Left lung (tissue), 1 donor: ENCODE data around the genes SLC17A9 and FNDC11.

DNA sequence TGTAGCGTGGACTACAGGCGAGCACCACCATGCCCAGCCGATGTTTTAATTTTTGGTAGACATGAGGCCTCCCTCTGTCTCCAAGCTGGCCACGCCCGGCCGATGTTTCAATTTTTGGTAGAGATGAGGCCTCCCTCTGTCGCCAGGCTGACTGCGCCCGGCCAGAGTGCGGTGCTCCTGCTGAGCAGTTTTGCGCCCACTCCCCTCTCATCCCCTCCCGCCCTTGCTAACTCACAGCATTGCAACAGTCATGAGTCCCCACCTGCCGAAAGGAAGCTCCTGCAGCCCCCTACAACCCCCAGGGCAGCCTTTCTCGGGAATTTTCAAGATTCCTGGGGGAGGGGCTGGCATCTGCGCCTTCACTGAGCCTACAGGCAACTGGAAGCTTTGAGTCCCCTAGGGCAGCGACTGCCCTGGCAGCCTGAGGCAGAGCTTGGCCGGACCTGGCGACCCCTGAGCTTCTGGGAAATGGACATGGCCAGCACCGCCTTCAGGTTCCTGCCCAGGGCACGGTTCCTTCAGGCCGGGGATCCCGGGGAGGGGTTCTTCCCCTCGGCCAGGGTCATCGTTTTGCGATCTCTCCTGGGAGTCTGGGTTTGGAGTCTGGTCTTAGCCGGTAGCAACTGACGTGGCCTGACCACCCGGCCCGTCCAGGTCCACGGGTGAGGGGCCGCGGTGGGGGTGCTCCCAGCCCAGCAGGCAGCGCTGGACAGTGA is 868 bp upstream of the COL9A3 start:
- PRO-cap: no peak

- PRO-cap: no peak
Observed at GRCh38 chr20:62860260-62860930, 1.2 kb downstream of the TCFL5 start.

DNA sequence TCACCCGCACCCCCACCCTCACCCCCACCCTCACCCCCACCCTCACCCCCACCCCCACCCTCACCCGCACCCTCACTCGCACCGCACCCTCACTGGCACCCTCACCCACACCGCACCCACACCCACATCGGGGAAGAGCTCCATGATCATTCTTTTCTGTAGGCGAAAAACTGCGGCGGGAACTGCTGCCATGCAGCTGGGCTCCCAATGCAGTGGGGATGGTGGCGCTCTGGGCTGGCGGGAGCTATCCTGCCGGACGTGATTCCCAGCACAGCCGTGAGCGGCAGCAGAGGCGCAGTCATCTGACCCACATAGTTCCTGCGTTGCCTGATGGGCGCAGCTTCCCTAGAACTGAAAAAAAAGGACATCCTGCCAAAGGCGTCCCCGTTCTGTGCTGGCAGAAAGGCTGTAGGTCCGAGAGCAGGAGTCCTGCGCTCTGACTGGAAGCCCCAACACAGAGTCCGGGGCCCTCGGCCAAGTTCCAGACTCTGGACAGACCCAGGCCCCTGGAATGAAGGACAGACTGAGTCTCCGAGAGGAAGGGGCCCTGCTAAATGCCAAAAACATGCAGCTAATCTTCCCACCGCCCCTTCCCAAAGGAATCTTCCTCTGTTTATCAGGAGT is 13.9 kb upstream of the TCFL5 start:
- PRO-cap: bidirectional peak, plus-strand start at position 402 of the sequence, minus-strand start at position 304 of the sequence

GRCh38 chr20:62884025-62884299 is 22.3 kb upstream of the TCFL5 start:
- PRO-cap: no peak

GRCh38 chr20:62905810-62906634 is 20.3 kb downstream of the DIDO1 start:
- PRO-cap: no peak

DNA sequence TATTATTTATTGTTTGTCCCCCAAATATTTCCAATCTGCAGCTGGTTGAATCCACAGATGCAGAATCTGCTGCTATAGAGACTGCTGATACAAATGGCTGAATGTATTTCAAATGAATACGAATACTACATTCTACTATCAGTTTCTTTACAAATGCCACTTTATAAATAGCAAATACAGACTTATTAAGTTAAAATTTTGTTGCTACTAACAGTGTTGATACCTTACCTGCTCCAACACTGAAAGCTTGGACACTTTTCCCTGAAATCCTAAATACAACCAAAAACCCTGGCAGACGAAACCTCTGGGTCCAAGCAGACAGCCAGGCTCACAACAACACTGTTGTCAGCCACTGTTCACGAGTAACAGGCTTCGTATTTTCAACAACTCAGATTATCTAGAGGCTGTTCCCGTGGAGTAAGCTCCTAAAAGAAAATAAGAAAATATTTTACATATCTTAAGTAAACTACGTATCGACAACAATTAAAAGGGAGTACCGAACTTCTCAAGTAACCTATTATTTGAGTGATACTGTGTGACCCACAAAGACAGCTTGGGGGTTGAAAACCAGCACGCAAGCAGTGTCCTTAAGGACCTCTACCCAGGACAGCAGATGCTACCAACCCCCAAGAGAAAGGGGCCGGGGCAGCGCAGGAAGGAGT is 12.2 kb downstream of the DIDO1 start:
- PRO-cap: no peak

DNA sequence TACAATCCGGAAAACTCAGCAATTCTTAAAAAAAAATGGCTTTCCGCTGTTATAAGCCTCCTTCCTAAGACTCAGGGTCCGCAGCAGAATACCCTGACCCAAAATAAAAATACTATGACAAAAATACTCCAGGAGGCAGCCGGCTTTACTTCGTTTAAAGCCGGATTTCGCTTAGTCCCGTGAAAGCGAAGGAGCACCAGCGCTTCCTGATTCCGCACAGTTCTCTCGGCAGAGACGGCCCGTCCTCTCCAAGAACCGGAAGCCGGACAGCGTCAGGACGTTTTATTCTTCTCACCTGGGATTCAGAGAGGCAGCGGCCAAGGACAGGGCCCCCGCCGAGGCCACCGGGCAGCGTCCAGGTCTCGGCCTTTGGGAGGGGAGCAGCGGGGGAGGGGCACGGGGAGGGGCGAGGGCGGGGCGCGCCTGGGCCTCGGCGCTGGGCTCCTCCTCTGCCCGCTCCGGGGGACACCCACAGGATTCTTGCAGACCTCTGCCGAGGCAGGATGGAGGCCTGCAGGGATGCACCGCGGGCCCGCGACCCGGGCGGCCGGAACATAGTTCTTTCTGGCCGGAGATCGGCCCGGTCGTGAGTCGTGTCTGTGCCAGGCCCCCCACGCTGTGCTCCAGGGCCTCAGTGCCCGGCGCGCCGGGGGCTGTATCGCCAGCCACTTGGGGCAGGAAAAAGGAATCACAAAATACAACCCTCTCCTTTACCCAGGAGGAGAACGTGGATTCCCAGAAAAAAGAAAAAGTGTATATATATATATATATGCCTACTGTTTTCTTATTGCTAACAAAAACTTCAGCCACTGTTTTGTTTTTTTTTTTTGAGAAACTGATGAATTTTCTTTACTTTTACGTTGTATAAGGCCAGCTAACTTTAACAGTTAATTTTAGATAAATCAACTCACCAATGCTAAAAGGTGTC is 2.9 kb upstream of the DIDO1 start:
- PRO-cap: bidirectional peak, plus-strand start at position 493 of the sequence, minus-strand start at position 371 of the sequence

- PRO-cap: no peak
Observed at GRCh38 chr20:62946729-62946951, 5.9 kb upstream of the SLC17A9 start.

DNA sequence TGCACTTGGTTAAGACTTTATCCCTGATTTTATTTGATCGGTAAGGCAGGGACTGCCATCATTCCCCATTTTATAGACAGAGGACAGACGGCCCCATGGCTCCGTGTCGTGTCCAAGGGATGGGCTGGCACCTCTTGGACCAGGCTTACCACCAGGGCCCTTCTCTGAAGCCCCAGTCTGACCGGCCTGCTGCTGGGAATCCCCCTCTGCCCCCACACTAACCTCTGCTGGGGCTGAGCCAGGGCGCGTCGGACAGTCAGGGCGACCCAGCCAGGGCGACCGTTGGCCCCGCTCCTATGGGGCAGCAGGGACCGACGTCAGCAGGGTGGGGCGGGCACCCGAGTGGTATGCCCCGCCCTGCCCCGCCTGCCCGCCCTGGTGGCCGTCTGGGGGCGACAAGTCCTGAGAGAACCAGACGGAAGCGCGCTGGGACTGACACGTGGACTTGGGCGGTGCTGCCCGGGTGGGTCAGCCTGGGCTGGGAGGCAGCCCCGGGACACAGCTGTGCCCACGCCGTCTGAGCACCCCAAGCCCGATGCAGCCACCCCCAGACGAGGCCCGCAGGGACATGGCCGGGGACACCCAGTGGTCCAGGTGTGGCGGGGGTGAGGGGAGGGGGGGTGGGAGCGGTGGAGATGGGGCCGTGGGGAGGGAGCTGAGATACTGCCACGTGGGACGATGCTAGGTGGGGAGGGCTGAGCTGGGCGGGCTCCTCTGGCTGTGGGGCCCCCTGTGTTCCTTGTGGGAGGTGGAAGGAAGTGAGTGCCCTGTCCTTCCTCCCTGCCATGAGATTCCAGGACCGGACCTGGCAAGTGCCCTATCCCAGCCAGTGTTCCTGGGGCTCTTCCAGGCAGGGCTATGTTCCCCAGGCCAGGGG is at the start of gene SLC17A9:
TSS of gene SLC17A9 (plus strand) at position 414 of the 877 bp plus-strand sequence.
- PRO-cap: bidirectional peak, plus-strand start at position 471 of the sequence, minus-strand start at position 284 of the sequence

DNA sequence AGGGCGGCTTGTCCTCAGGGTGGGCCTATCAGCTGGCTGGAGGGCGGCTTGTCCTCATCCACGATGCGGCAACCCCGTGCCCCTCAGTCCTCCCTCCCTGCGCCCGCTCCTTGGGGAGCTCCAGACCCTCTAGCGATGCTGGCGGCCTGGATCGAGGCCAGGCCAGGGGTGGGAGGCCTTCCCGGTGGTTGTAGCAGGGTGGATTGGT is 8.7 kb downstream of the SLC17A9 start:
- PRO-cap: no peak

DNA sequence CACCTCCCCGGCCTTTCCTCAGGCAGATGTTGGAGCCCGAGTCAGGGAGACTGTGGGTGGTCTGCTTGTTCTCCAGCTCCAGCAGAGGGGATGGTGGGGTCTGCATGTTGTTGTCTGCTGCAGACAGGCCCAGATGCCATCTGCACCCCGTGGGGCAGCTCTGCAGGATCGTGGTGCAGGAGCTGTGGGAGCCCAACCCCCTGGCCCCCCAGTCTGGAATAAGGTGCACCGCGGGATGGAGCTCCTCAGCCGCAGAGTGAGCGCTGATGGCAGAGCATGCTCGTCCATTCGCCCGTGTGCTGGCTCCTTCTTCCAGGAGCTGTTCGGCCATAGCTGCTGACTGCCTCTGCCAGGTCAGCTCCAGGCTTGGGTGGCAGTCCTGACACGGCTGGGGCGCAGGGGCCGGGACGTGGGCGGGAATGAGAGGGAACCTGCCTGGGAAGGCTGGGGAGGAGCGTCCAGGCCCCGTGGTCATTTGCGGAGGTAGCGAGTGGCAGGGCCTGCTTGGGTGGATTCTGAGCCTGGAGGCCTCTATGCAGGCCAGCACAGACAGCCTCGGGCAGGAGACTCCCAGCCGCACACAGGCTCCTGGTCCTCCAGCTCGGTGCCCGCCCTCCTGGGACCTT is 18.1 kb downstream of the SLC17A9 start:
- PRO-cap: no peak

GRCh38 chr20:63071815-63072130 is 65.0 kb upstream of the BHLHE23 start:
- PRO-cap: no peak

- PRO-cap: no peak
Observed at GRCh38 chr20:63151530-63152316, 64.2 kb downstream of the YTHDF1 start.

GRCh38 chr20:63230529-63231314 is 5.0 kb upstream of the BIRC7 start:
- PRO-cap: no peak

DNA sequence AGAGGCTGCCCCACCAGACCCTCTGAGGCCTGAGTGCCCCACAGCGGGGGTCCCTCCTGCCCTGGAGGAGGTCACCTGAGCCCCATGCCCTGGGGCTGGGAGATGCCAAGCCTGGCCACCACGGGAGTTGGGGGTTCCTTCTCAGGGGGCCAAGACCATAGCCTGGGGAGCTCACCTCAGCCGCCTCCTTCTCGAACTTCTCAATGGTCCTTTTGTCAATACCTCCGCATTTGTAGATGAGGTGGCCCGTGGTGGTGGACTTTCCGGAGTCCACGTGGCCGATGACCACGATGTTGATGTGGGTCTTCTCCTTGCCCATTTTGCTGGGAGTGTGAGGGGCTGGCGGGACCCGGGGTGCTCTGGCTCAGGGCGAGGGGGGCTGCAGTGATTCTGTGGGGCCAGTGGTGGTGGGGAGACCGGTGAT is 1.4 kb downstream of the EEF1A2 start:
- PRO-cap: no peak

GRCh38 chr20:63500849-63501331 is 2.0 kb upstream of the EEF1A2 start:
- PRO-cap: no peak

DNA sequence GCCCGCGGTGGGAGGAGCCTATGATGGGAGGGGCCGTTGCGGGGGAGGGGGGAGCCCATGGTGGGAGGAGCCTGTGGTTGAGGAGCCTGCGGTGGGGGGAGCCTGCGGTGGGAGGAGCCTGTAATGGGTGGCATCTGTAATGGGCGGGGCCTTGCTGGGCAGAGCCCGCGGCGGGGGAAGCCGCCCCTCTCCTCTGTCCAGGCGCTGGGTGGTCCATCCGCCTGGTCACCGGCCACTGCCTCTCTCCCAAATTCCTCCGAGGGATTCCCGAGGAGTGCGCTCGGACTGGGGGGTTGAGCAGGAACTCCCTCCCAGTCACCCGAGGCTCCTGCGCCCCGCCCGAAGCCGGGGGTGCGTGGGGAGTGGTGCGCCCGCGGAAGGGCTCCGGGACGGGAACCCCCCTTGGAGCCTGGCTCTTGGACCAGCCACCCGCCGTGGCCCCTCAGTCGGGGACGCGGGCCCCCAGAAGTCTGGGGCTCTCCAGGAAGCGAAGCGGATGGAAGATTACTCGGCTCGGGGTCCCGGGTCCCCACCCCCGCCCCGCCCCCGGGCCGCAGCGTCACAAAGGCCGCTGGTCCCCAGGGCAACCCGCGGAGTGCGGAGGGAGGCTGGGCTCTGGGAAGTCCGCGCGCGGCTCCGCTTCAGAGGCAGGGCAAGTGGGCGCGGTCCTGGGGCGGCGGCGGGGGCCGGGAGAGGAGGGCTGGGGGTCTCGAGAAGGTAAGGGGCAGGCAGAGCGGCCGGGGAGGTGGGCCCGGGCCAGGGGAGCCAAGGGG is at the start of gene FNDC11:
TSS of gene FNDC11 (plus strand) at position 605 of the 773 bp plus-strand sequence.
- PRO-cap: unidirectional peak, plus-strand start at position 161 of the sequence; bidirectional peak, plus-strand start at position 368 of the sequence, minus-strand start at position 248 of the sequence; bidirectional peak, plus-strand start at position 591 of the sequence, minus-strand start at position 523 of the sequence

DNA sequence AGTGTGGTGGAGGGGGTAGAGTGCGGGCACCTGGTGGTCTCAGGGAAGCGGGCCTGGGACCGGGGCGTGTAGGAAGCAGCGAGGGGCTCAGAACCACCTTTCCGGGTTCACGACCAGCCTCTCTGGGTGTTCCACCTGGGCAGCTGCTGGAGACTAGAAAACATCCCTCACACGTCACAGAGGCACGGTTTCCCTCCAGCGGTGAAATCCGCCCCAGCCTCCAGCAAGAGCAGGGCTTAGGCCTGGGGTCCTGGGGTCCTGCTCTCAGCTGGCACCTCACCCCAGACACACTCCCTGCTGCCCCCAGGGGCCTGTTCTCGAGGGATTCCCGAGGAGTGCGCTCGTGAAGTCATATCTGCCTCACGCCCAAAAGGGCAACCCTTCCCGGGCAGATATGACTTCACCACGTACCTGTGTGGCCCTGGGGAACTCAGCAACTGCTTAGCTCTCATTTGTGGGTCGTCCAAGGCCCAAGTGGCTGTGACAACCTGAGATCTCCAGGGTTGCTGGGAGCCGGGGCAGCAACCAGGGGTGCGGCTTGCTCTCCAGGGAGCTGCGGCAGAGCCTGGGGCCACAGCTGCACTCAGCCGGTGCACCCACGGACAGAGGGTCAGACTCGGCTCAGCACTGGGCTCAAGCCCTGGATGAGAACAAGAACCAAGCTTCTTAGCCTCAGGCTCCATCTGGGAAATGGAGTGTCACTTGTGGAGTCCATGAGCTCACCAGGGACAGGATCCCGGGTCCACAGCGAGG is 545 bp downstream of the FNDC11 start:
- PRO-cap: no peak

GRCh38 chr20:63572804-63573174 is 1.2 kb downstream of the HELZ2 start:
- PRO-cap: no peak

- PRO-cap: no peak
Observed at GRCh38 chr20:63579957-63580300, 5.9 kb upstream of the HELZ2 start.